WTC11 (cell line): Measurements from ENCODE around the genes SLC10A2, TNFSF13B and MYO16.

DNA sequence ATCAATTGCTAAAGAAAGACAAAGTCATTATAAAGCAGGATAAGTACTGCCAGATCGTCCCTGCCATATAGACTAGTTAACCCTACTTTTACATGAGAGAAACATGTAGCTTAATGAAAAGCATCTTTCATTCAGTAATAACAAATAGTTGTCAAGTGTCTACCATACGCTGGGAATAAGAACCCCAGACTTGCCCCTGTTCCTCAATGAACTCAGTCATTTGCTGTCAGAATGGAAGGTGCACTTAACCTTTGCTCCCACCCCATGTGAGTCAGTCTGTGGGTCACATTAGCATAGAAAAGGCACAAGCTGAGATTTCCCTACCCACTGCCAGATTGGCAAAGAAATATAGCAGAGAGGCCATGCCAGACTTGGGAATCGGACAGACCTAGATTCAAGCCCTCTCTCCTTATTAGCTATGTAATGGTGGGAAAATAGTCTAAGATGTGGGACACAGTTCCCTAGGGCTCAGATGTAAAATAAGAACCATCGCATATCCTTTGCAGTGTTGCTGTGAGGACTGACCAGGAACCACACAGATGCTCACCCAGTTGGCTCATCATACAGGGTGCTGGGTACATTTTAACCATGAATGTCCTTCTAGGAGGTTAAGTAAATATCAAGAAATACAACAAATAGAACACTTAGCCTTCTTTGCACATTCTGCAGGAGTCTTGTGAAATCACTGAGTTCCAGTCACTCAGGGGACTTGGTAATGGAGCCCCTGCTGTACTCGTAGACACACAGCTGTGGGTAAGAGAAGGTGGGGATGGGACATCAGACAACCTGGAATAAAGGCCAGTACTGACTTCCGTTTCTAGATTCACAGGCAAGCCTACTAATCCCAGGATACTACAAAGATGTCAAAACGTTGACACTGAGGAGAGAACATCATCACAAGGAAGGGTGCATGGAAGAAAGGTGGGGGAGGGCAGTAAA is 266.9 kb upstream of the FGF14 start:
- PRO-cap, result no peak

GRCh38 chr13:102401953-102402780 is 194.6 kb upstream of the TPP2 start:
- PRO-cap, result no peak

GRCh38 chr13:102900104-102900546 is 54.3 kb downstream of the ERCC5 start:
- PRO-cap, result no peak

DNA sequence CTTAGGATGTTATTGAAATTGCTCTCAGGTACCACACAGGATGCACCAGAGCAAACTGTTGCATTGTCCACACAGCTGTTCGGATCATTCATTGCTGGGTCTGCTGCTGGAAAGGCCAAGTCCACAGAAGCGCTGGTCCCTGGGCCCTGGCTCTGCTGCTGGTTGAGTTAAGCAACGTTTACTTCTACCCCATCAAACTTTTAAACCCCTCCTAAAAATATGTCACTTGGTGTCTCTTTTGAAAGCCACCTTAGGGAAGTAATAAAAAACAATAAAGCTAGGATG is at the start of gene SLC10A2:
TSS of gene SLC10A2 (minus strand) at position 260 of the 285 bp plus-strand sequence.
- PRO-cap, result no peak

DNA sequence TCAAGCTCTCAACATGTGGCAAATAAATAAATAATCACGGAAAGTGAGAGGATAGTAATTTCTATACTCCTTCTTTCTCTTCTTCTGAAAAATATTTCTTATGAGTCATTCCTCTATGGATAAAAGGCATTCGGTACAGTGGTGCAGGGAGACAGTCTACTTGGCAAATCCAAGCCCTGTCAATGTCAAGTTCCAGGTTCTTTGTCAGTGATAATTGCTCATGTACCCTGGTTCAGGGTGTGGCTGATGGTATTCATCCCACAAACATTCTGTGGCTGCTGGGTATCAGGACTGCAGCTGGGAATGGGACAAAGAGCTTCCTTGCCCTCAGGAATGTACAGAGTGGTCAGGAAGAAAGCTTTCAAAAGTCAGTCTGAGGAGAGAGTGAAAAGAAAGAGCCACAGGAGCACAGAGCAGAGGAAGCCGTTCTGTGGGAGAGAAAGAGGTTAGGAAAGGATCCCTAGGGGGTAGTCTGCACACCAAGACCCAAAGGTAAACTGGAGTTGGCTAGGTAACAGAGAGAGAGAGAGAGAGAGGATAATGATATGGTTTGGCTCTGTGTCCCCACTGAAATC is 384.1 kb downstream of the EFNB2 start:
- PRO-cap, result no peak

GRCh38 chr13:106496566-106496900 is 38.9 kb downstream of the EFNB2 start:
- PRO-cap, result no peak

DNA sequence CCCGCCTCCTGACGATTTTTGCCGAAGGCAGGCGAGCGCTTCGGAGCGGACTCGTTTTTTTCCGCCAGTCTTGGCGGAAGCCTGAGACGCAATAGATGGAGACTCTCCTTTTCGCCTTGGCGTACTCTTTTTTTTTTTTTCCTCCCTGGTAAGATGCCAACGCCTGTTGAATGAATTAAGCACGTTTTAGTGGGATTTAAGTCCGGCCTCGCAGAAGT is 167 bp upstream of the ARGLU1 start:
- PRO-cap, result bidirectional peak, plus-strand start at position 71 of the sequence, minus-strand start outside the sequence

GRCh38 chr13:106569461-106570231 is 1.7 kb upstream of the ARGLU1 start:
- PRO-cap, result no peak

- PRO-cap, result no peak
Measured at GRCh38 chr13:106680716-106681287, 112.9 kb upstream of the ARGLU1 start.

- PRO-cap, result no peak
Measured at GRCh38 chr13:106701592-106702741, 134.0 kb upstream of the ARGLU1 start.

GRCh38 chr13:106709465-106709904 is 141.5 kb upstream of the ARGLU1 start:
- PRO-cap, result no peak

GRCh38 chr13:107865437-107866580 is 1.5 kb downstream of the NALF1 start:
- PRO-cap, result no peak

DNA sequence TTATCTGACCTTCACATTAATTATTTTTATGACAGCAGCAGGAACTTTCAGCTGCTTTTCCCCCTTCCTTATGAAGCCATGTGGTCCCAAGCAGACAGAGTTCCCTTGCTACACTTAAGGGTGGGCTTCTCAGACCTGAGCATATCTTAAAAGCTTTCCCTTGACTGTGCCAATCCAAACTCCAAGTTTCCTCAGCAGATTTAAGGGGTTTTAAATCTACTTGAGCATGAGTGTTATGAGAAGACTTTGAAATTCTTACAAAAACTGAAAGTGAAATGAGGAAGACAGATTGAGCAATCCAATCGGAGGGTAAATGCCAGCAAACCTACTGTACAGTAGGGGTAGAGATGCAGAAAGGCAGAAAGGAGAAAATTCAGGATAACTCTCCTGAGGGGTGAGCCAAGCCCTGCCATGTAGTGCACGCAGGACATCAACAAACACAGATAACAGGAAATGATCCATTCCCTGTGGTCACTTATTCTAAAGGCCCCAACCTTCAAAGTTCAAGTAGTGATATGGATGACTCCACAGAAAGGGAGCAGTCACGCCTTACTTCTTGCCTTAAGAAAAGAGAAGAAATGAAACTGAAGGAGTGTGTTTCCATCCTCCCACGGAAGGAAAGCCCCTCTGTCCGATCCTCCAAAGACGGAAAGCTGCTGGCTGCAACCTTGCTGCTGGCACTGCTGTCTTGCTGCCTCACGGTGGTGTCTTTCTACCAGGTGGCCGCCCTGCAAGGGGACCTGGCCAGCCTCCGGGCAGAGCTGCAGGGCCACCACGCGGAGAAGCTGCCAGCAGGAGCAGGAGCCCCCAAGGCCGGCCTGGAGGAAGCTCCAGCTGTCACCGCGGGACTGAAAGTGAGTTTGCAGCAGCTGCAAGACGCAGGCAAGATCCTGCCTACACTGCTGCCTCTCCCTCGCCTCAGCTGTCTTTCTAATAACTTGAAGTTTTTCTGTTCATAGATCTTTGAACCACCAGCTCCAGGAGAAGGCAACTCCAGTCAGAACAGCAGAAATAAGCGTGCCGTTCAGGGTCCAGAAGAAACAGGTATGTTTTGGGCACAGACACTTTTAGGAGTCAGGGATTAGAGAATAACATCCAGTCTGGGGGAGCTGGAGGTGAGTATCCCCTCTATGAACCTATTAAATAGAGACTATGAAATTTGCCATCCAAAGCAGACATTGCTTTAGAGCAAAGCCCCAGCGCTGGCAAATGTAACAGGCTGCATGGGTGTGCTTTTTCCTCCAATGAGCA is at the start of gene TNFSF13B:
TSS of gene TNFSF13B (plus strand) at position 338 of the 1,251 bp plus-strand sequence.
- PRO-cap, result no peak

GRCh38 chr13:108629278-108629821 is at the start of gene MYO16:
Gene MYO16, plus strand, starts transcription at chr13:108629611.
- PRO-cap, result no peak

DNA sequence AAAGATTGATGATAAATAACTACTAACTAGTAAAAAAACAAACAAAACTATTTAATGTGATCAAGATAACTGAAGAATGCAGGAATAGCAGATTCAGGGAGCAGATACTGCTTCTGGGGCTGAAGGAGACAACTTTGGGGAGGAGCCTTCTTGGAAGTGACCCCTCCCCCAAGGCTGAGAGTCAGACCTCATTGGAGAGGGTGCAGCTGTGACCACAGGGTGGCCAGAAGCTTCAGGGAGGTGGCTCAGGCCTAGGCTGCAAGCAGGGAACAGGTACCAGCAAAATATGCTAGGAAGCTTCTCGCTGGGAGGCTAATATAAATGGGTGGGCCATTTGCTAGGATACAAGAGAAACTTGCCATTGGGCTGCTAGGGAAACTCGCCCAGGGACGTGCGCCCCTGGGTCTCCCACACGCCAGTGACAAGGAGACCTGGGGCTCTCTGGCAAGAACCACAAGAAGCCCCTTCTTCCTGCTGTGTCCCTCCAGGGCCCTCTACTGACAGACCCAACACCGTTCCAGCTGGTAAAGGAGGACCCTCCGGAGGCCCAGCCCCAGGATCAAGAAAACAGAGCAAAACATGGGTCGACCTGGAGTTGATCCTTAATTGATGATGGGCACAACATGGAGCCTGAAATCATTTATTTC is 150.0 kb downstream of the MYO16 start:
- PRO-cap, result no peak

- PRO-cap, result no peak
Measured at GRCh38 chr13:108961560-108961759, 332.0 kb downstream of the MYO16 start.

DNA sequence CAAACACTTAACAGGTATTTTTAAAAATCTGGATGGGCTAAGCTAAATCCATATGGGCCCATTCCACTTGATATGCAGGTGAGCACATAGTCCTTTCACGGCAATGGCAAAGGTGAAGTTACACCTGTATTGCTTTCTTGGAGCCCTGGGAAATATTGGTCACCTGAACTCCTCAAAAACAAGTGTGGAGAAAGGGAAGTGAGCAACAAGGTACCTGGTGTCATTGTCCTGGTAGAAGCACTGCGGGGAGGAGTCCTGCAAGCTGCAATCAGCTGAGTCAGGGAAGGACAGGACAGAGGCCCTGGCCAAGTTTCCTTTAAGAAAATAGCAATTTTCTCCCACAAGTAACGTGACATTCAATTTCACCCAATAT is 389.2 kb downstream of the IRS2 start:
- PRO-cap, result no peak

- PRO-cap, result no peak
Measured at GRCh38 chr13:109402914-109403383, 383.4 kb downstream of the IRS2 start.

DNA sequence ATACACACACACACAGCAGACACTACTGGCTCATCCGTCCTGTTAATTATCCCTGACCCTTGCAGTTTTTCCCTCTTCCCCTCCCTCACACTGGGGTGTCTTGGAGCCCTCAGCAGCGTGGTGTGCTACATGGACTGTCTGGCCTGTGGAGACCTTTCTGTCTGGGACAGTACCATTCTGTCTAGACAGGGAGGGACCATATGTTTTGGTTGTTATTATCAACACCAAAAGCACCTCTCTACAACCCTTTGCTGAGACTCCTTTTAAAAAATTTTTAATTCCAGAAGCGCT is 374.1 kb downstream of the IRS2 start:
- PRO-cap, result no peak

DNA sequence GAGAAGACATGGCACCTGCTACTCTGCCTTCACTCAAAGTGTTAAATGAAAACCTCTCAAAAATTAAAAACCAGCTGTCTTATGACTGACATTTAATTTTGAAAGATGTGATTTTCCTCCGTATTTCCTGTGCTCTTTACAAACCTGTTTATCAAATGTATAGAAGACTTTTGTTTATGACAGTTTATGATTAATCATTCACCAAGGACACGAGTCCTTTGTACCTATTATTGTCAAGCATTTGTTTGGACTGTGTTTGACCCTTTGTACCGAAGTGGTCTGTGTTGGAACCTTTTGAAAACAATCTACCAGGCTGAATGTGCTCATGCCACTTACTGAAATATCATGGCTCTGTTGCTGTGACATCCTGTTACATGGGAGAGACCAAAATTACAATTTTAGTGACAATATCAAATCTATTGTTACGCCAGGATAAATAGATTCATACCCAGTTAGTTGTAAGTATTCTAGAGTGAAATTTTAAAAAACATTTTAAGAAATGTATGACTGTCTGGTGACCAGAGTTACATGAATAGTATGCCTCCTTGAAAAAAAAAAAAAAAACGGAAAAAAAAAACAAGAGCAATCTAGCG is 193.6 kb downstream of the IRS2 start:
- PRO-cap, result no peak